ENCODE measurements around a stretch of chr17.

- PRO-cap: bidirectional peak, plus-strand start at chr17:41919211, minus-strand start at chr17:41919002
- RAMPAGE, long total RNA, 4 experiments: no peak in any of the 4 experiments
Measured at GRCh38 chr17:41919088-41919497, 342 bp upstream of the ACLY start.

DNA sequence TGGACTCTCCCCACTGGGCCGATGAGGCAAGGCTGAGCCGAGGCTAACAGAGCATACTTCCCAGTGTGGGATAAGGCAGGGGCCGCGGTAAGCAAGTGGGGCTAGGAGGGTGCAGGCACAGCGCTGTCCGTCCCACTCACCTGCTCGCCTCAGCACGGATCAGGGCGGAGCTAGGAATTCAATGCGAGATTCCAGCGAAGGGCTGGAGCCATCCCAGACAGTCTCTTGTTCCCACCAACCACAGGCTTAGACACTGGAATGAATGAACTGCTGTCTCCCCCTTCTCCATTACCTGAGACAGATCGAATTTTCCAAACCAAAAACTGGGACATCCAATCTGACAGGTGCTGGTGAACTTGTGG lies 728 bp upstream of the ACLY start:
- PRO-cap: no peak
- RAMPAGE, long total RNA, 4 experiments: no peak in any of the 4 experiments

- PRO-cap: no peak
- RAMPAGE, long total RNA, 4 experiments: no peak in any of the 4 experiments
Measured at GRCh38 chr17:41972120-41972716, 5.6 kb downstream of the CNP start.

GRCh38 chr17:42128451-42129019 lies 5.9 kb downstream of the HSPB9 start:
- PRO-cap: no peak
- RAMPAGE, long total RNA, 4 experiments: no peak in any of the 4 experiments

DNA sequence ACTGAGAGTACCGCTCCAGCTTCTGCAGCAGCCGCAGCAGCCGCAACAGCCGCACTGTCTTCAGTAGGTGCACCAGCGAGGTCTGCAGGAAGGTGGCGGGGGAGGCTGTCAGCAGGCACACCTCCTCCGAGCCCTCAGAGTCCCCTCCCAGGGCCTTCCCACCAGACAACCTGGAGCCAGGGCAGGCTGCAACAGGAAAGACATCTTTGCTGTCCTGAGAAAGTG lies 9.1 kb downstream of the KCNH4 start:
- PRO-cap: no peak
- RAMPAGE, long total RNA, 4 experiments: no peak in any of the 4 experiments

DNA sequence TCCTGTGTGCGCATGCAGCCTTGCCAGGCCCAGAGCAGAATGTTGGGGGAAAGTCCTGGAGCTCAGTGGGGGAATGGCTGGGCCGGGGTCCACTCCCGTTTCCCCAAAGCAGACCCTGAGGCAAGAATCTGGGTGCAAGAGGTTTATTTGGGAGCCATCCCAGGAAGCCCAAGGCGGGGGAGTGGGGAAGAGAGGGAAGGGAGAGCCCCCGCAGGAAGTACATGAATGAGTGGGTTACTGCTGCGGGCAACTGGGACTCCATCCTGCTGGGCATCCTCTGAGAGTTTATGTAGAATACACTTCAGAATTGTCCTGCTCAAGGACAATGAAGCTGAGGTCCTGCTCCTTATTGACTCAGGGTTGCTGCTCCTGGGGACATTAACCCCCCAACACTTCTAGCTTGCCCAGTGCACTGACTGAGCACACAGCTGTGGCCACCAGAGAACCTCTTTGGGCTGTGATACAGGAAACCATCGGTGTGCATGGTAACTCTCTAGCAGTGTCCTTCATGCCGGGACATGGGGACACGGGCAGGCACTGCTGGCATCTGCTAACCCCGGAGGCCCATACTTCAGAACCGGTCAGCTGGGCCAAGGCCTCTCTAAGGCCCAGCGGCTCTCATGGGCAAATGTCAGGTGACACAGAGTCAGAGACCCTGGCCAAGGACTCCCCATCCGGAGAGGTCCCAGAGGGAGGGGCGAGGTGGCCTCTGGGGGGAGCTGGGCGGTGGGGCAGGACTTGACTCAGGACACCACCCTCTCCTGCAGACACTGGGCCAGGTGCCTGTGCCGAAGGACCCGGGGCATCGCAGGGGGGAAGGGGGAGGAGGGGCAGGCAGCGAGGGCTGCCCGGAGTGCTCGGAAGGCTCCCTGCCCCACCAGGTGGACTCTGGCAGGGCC lies 4.0 kb upstream of the HCRT start:
- PRO-cap: no peak
- RAMPAGE, long total RNA, 4 experiments: no peak in any of the 4 experiments

DNA sequence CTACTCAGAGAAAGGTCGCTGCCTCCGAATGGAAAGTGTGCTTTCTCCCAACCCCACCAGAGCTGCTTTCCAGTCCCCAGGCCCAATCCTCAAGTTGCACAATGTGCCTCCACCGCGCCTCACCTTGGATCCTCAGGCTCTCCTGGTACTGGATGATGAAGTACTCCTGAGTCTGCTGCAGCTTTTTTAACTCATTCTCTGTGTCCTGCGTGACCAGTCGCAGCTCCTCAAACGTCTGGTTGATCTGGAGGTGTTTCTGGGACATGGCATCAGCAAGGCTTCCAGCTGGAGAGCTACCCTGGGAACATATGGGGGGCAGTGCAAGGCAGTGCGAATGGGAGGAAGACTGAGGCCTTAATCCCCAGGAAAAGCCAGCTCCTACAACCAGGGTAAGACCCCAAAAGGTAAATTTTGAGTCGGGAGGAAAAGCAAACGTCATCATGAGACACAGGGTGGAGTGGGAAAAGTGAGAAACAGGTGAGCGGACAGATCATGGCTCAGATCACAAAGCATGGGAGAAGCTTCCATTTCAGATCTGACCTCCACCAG lies 29.0 kb upstream of the GHDC start:
- PRO-cap: no peak
- RAMPAGE, long total RNA, 4 experiments: no peak in any of the 4 experiments

DNA sequence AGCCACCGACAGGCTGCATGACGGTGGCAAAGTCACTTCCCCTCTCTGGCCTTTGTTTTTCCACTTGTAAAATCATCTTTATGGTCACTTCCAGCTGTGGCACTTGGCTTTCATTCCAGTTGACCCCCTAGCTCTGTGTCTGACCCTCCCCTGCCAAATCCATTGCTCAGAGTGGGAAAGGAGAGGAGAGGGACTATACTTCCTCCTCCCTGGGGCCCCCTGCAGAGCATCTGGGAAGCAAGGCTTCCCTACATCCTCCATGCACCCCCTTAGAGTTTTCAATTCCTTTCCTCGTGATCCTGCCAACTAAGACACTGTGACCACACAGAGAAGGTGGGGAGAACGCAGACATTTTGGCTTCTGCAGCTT lies 1.5 kb upstream of the STAT5A start:
- PRO-cap: no peak
- RAMPAGE, long total RNA, 4 experiments: no peak in any of the 4 experiments

DNA sequence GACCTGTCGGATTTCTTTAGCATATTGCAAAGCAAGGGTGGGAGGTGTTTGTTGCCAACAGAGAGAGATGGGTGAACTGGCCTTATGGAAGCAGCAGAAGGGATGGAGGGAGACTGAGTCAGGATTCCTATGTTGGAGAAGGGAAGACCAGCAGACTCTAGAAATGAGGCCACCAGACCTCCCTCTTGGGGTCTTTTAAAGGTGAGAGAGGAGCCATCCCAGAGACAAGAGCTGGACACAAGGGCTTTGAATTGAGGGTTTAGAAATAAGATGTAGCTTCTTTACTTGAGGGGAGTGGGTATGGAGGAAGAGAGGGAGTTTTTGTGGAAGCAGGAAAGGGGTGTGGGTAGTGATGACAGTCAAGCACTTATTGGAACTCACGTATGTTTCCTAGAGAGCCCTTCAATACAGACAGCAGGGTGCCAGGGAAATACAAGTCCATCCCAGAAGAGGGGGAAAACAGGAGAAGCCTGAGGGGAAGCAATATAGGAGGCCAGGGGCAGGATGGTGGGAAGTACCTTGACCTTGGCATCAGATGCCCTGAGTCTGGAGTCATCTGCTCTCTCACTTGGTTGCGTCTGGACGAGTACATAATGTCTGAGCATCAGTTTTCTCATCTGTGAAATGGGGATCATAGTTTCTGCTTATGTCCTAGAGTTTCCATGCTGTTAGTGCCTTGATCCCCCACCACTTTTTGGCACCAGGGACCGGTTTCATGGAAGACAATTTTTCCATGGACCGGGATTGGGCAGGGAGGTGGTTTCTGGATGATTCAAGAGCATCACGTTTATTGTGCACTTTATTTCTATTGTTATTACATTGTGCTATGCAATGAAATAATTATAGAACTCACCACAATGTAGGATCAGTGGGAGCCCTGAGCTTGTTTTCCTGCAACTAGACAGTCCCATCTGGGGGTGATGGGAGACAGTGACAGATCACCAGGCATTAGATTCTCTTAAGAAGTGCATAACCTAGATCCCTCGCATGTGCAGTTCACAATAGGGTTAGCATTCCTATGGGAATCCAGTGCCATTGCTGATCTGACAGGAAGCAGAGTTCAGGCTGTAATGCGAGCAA lies 2.2 kb downstream of the STAT5A start:
- PRO-cap: no peak
- RAMPAGE, long total RNA, 4 experiments: no peak in any of the 4 experiments

GRCh38 chr17:42310637-42311156 lies 22.4 kb downstream of the STAT5A start:
- PRO-cap: no peak
- RAMPAGE, long total RNA, 4 experiments: no peak in any of the 4 experiments

DNA sequence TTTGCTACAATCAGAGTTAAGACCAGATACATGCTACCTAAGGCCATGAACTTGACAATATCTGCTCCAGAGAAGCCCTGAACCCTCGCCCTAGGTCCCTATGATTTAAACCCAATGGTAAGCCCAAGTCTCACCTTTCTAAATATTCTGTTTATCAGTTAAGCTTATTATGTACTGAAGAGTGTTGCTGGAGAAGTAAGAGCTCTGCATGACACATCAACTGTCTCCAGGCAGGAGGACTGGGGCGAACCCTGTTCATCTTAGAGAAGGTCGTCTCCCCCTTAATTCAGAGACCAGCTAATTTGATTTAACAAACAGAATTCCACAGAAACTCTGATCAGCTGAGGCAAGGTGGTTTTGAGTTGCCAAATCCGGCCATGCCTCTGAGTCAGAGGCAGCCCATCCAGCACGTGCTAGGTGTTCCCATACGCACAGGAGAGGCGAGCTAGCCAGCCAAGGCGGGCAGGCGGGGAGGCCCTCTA lies 25.4 kb downstream of the STAT5A start:
- PRO-cap: no peak
- RAMPAGE, long total RNA, 4 experiments: no peak in any of the 4 experiments

DNA sequence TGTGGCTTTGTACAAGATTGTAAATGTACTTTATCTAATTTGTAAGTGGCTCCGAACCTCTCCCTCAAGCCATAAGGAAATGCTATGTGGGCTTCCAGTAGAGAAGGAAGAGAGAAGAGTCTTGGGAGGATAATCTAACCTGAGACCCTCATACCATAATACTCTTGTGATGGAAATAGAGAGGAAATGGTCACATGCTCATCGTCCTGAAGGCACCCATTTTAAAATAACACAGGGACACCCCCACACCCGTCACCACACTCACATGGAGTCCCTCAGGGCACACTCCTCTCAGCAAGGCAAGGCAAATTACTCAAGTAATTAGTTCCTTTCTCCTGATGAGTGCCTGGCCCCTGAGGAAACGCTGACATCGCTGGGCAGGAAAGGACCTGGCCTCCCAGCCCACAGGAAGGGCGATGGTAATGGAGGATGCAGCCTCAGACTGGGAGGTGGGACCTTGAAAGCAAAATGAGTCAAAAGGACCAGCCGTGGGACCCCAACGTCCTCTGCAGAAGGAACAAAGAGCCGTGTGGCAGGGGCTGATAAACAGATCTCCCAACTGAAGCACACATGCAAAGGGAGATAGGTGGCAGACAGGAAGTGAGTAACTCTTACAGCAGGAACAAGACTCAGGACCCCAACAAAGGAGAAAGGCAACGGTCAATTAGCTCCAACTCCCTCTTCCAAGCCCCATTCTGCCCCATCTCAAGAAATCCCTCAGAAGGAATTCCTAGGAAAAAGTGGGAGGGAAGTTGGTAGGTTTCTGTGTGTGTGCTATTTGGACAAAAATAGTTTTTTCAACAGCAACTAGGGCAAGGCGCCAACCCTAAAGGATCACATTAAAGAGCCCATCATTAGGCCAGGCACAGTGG lies 31.5 kb downstream of the STAT5A start:
- PRO-cap: no peak
- RAMPAGE, long total RNA, 4 experiments: no peak in any of the 4 experiments

GRCh38 chr17:42323859-42324092 lies 35.5 kb downstream of the STAT5A start:
- PRO-cap: no peak
- RAMPAGE, long total RNA, 4 experiments: no peak in any of the 4 experiments

DNA sequence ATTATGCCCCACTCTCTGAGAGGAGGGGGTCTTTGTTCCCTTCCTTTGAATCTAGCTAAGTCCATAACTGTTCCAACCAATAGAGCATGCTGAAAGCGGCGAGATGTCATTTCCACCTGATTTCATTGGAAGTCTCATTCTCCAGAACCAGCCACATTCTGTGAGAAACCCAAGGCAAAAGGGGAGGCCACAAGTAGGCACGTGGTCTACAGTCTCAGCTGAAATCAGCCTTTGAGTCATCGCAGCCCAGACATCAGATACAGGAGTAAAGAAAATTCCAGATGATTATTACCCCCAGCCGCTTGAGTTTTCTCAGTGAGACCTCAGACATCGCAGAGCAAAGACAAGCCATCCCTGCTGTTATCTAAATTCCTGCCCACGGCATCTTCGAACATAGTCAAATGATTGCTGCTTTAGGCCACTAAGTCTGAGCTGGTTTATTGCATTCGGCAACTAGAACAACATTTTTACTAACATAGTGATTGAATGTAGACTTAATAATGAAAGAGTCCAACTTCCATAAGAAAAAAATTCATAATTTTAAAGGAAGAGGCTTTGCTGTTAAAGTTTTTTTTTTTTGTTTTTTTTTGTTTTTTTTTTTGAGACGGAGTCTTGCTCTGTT lies 23.1 kb downstream of the STAT3 start:
- PRO-cap: no peak
- RAMPAGE, long total RNA, 4 experiments: no peak in any of the 4 experiments

DNA sequence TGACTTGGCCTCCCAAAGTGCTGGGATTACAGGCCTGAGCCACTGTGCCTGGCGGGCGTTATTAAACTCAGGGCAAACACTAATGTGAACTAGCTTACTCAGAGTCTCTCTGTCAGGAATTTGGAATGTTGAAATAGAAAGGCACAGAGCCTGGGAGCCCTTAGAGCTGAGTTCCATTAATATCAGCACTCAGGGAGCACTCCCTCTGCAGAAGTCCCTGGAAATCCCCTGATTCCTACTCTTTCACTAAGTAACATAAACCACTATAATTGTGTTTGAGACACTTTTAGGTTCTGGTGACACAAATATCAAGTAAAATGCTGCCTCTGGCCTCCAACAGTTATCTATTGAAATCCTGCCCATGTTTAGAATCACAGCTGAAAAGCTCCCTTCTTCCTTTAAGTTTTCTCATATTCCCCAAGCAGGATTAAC lies 10.2 kb upstream of the STAT3 start:
- PRO-cap: no peak
- RAMPAGE, long total RNA, 4 experiments: no peak in any of the 4 experiments

DNA sequence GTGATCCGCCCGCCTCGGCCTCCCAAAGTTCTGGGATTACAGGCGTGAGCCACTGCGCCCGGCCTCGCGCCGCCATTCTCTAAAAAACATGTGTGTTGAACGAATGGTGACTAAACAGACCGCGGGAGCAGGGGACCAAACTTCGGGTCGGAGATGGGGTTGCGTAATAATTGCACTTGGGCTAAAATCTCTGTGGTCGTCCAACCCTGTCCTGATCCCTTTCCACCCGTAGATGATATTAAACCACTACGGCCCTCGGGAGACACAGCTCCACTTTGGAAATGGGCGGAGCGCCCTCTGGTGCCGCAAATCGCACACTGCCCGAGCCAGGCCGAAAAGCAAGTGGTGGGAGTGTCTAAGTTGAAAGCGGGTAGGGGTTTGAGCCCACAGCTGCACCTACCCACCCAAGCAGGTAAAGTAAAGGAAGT lies 17.1 kb downstream of the CAVIN1 start:
- PRO-cap: no peak
- RAMPAGE, long total RNA, 4 experiments: no peak in any of the 4 experiments

DNA sequence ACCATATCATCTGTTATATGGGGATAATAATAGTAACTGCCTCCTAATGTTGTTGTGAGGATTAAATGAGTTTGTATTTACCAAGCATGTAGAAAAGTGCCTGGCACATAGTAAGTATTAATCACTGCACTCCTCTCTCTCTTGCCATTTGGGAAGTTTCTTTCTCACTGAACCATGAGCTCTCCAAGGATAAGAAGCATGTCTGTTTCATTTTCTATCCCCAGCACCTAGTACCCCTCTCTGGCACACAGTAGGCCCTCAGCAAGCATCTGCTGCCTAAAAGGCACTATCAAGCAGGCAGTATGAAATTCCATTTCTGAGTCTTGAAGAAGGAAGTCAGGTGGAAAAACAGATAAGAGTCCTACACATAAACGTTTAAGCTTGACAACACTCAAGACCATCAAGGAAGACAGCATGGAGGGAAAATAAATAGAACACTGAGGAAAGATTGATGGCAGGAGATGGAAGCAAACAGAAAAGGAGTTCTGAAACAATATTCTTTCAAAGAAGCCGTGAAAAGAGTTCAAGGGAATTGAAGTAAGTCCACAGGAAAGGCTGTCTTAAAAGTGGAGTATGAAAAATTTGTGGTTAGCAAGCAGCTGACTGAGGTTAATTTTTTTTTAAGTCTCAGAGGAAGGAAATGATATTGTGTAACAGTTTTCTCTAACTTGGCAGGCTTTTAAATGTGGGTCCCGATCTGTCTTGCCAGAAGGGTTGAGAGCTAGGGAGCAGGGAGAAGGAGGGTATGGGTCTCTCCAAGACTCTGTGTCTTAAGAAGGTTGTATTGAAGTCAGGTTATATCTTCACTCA lies 2.1 kb upstream of the ATP6V0A1 start:
- PRO-cap: unidirectional peak, plus-strand start at position 682 of the sequence; unidirectional peak, plus-strand start at position 708 of the sequence
- RAMPAGE, long total RNA, 4 experiments: no peak in any of the 4 experiments

GRCh38 chr17:42480340-42481182 lies 21.9 kb downstream of the ATP6V0A1 start:
- PRO-cap: no peak
- RAMPAGE, long total RNA, 4 experiments: no peak in any of the 4 experiments

DNA sequence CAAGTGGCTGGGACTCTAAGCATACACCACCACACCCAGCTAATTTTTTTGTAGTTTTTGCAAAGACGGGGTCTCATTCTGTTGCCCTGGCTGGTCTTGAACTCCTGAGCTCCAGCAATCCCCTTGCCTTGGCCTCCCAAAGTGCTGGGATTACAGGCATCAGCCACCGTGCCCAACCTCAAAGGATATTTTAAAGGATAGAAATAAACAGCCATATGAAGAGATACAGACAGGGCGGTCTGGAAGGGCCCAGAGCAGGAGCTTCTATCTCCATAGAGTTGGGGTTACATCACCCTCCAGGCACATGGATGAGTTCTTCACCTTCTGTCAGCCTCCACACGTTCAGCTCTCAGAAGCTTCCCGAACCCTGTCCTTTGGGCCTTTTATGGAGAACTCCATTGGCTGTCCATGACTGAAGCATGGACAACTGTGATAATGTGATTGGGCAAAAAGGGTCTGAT lies 7.0 kb upstream of the HSD17B1 start:
- PRO-cap: no peak
- RAMPAGE, long total RNA, 4 experiments: no peak in any of the 4 experiments

- PRO-cap: no peak
- RAMPAGE, long total RNA, 4 experiments: no peak in any of the 4 experiments
Measured at GRCh38 chr17:42666401-42667273, 7.6 kb downstream of the TUBG2 start.

Measured in esophagus muscularis mucosa (tissue), 4 donors.